A172 (cell line): ENCODE measurements around a stretch of chr12.

- RAMPAGE, long total RNA, result no peak
Observed at GRCh38 chr12:117093489-117093942, 5.7 kb downstream of the TESC start.

DNA sequence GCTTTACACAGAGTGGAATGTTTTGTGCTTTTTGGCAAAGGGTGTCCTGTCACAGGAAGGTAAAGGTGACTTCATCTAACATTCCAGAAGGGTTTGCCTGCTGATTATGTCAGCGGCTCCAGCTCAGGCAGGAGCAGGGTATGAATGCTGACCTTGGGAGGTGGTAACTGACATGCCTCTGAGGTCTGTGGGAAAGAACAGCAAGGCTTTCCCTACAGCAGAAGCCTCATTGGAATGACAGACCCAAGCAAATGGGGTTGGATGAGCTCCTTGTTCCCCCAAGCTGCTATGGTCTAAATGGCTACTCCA is 31.0 kb upstream of the TESC start:
- RAMPAGE, long total RNA, result no peak

DNA sequence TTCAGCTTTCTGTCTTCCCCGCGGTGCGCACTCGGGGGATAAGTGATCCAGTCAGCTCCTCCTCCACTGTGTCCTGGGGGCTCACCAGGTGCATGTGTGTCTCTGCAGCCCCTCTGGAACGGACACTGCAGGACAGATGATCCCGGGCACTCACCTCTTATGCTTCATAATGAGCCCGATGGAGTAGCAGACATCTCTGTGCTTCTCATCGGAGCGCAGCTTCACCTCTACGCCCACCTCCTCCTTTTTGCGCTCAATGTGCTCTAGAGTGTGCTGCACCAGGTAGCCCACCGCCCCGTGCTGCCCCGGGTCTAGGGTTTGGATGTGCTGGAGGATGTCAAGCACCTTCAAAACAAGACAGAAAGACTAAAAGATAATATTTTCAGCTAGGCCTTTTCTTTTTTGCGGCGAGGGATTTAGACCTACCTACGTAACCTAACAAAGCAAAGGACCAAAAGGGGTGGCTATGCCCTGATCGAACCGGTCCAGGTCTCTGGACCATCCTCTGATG is 32.5 kb downstream of the FBXO21 start:
- RAMPAGE, long total RNA, result no peak

GRCh38 chr12:117789506-117790003 is 179.2 kb downstream of the KSR2 start:
- RAMPAGE, long total RNA, result no peak

DNA sequence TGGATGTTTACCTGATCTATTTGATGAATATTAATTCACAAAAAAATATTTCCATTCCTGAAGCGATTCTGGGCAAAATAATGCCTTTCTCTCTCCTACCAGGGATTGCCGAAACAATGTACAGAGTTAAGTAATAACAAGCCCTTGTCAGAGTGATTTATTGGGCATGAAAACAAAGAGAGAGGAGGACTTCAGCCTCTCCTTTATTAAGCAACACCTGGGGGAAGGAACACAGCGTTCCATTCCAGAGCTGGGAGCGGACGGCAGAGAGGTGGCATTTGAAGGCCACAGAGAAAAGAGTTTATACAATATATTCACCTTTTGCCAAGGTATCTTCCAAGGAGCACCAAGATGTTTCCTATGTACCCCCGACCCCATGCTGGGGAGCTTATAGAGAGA is 165.8 kb downstream of the KSR2 start:
- RAMPAGE, long total RNA, result no peak

- RAMPAGE, long total RNA, result no peak
Observed at GRCh38 chr12:118102794-118103479, 874 bp downstream of the VSIG10 start.

- RAMPAGE, long total RNA, result no peak
Observed at GRCh38 chr12:118188861-118189340, 53.0 kb downstream of the PEBP1 start.

DNA sequence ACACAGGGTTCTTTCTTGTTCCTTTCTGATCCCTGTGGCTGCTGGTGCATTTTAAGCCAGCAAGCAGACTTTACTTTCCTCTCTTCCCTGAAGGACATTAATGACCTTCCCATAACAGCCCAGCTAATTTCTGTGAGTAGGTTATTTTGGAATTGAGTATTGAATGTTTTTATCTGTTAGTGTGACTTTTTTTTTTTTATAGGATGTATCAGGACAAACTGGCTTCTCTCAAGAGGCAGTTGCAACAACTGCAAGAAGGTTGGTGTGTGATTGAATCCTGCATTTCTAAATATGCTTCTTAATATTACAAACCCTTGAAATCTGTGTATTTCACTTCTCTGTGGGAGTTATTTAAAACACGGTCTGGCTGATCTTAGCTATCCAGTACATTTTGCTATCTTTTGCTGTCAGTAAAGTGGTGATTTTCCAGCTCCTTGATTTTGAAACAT is 7.5 kb downstream of the SUDS3 start:
- RAMPAGE, long total RNA, result no peak

DNA sequence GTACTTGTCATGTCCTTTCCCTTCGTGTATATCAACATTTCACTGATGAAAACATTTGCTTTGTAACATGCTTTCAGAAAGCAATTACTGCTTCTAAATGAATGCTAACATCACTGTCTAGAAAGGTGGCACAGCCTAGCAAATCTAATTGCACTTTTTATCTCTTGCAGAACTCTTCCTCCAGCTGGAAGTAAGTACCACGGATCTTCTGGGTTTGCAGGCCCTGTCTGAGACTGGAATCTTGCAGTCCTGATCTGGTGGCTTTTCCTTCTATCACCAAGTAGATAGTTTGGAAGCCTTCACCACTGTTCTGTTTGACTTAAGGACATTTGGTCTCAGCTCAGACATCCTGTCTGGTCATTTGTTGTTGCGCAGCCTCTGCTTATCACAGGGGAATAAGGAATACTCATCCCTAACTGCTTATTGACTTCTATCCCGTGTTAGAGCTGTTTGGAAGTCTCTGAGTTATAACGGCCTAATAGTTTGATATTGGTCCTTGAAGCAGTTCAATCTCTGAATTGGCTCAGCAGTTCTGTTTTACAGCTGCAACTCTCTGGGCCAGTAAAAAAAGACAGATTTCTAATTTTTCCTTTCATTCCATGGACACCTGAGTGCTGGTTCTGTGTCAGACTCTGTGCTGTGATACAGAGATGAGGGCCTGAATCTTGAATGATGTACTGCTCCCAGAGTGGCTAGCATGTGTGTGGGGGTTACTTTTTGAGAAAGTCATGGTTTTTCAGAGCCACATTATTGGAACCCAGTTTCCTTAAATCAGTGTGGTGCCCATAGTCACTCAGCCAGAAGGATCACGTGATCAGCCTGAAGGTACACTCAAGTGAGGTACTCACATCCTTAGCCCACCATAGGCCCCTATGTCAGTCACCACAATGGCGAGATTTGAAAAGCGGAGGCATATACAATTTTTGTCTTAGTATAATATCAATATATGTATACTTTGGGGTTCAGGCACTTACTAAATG is 13.7 kb downstream of the SUDS3 start:
- RAMPAGE, long total RNA, result no peak

DNA sequence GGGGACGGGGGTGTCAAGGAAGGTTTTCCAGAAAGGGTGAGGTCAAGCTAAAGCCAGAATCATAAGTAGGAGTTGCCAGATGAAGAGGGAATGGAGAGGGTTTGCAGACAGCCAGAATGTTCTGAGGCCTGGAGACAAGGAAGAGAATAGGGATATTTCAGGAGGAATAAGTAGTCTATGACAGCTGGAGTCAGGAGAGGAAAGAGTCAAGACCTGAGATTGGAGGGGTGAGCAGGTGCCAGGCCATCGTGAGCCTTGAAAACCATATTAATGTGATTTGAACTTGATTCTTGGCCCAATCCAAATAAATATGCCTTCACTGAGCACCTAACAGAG is 29.2 kb upstream of the HSPB8 start:
- RAMPAGE, long total RNA, result no peak

DNA sequence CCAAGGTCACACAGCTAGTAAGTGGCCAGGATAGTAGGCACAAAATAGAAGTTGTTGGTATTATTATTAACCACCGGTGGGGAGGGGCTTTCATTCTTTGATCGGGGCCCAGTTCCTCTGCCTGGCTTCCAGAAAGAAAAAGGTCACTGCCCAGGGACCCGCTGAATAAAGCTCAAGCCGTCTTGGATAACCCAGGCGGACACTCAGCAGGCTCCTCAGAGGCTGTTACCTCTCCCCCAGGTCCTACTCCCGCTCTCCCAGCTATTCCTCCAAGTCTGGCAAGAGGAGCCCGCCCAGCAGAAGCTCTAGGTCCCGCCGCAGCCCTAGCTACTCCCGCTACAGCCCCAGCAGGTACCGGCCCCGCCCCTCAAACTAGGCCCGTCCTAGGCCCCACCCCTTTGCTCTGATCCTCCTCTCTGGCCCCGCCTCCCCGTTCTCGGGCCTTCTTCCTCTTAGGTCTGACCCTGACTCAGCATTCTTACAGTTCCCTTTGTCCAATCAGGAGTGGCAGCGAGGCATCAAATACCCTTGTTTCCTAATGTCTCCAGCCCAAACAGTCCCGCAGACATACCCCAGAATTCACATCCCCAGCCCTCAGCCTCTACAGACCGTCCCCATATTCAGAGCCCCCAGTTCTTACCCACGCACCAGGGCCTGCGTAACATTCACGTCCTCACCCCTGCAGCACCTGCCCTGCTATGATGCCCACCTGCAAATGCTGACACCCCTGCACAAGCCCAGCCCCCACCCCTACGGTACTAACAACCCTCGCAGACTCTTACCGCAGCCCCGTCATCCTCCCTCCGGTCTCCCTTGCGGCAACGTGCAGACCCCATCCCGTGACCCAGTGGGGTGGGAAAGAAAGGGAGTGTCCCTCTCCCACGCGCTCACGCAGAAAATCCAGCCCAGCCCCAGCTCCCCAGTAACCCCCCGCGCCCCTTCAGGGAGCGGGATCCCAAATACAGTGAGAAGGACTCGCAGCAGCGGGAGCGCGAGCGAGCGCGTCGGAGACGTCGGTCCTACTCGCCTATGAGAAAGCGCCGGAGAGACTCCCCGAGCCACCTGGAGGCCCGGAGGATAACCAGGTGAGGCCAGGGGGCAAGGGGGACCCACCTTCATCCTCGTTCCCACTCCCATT is 25.1 kb upstream of the HSPB8 start:
- RAMPAGE, long total RNA, result no peak

GRCh38 chr12:119154437-119155007 is 24.2 kb upstream of the HSPB8 start:
- RAMPAGE, long total RNA, result no peak

DNA sequence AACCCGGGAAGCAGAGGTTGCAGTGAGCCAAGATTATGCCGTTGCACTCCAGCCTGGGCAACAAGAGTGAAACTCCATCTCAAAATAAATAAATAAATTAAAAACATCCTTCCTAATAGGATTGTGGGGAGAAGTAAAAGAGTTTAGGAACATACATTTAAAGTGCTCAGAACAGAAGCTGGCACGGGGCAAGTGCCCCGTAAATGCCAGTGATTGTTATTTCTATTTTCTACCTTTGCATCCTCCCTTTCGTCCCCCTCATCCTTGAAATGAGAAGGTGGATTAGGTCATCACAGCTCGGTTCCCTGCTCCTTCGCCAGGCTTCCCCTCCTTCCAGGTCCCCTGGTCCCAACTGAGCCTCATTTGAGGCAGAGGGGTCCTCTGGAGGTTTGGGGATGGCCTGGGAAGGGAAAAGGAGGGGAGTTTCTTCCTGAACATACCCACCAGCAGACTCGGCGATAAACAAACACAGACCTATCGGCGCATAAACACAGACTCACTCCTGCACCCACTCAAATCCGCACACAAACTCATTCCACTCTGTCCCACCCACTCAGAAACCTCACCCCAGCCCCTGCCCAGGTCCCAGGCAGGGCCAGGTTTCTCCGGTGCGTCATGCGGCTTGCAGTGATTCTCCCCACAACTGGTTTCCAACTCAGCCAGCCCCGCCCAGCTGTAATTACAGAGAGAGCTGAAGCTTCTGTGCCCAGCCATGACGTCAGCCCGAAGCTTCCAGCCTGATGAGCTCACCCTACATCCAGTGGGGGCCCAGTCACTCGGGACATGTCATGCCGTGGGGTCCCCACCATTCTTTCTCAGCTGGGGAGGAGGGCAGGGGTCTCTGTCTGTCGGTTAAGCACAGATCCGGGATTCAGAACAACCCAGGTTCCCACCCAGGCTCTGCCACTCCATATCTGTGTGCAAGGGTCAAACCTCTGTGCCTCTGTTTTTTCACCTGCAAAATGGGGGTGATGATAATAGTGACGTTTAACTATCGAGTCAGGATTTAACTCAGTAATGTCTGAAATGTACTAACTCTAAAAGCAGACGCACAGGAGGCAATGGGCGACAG is 2.6 kb upstream of the HSPB8 start:
- RAMPAGE, long total RNA, result no peak

- RAMPAGE, long total RNA, result no peak
Observed at GRCh38 chr12:119177941-119178317, 802 bp upstream of the HSPB8 start.

- RAMPAGE, long total RNA, result no peak
Observed at GRCh38 chr12:119594061-119594739, 626 bp downstream of the TMEM233 start.

- RAMPAGE, long total RNA, result no peak
Observed at GRCh38 chr12:119713504-119714060, 45.6 kb downstream of the PRKAB1 start.

GRCh38 chr12:119868816-119869434 is 8.2 kb downstream of the CIT start:
- RAMPAGE, long total RNA, result no peak

DNA sequence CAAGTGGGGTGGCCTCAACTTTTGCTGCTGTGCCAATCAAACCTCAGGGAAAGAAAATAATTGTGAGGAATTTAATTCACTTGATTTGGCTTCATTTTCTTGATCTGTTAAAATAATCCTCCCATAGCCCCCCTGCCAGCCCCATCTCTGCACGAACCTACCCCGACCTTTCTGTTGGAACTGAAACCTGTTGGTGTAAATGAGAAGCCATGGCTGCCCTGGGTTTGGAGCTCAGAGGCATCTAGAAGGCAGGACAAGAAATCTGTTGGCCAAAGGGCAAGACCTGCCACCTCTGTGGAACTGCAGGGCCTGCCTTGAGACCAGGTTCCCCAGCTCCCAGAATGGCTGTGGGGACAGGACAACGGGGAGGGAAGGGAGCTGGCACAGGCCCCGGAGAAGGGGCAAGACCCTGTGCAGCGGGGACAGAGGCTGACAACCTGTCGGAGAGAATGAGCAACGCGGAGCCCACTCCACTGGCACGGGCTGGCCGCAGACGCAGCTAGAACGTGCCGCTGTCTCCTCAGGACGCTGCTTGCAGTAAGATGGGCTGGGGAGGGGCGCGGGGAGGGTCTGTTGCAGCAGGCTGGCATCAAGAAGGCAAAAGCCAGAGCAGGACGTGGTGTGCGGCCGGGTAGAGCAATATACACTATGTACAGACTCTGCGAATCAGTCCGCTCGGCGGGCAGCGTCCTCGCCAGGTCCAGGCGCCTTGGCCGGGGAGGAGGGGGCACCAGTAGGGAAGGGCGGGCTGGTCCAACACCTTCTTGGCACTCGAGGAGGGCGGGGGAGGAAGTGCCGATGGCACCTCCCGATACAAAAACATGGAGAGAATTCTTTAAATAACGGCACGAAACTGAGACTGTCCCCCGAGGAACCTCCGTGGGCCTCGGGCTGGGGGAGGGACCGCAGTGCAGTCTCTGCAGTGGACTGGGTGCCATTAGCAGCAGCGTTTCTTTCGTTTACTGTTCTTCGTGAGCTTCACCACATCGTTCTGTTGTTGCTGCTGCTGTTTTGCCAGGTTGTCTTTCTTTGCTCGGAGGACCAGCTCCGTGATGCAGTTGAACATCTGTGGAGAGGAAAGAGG is 19.9 kb downstream of the RAB35 start:
- RAMPAGE, long total RNA, result no peak

DNA sequence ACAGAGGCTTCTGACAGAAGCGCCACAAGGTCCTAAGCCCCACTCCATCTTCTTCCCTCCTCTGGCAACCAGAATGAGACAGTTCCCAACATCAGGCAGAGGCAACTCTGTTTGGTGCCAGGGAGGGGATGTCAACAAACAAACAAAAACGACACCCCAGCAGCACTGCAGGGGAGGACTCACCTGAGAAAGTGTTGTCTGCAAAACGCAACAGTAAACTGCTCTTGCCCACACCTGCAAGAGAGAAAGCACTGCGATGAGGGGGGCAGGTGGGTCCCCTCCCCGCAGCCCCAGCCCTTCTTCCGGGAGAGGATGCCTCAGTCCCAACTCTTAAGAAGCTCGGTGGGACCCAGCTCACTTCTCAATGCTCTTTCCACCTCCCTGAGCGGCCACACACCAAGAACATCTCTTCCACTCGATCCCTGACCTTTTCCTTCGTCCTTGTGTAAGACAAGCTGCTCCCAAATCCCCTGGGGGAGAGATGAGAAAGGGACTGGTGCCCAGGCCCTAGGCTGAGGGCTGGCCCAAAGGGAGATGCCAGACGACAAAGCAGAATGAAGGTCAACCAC is 8.2 kb downstream of the RAB35 start:
- RAMPAGE, long total RNA, result no peak

GRCh38 chr12:120195930-120196786 is 1.6 kb upstream of the GCN1 start:
- RAMPAGE, long total RNA, result no peak